Kidney (tissue), 2 donors: ENCODE measurements around a stretch of chr18.

DNA sequence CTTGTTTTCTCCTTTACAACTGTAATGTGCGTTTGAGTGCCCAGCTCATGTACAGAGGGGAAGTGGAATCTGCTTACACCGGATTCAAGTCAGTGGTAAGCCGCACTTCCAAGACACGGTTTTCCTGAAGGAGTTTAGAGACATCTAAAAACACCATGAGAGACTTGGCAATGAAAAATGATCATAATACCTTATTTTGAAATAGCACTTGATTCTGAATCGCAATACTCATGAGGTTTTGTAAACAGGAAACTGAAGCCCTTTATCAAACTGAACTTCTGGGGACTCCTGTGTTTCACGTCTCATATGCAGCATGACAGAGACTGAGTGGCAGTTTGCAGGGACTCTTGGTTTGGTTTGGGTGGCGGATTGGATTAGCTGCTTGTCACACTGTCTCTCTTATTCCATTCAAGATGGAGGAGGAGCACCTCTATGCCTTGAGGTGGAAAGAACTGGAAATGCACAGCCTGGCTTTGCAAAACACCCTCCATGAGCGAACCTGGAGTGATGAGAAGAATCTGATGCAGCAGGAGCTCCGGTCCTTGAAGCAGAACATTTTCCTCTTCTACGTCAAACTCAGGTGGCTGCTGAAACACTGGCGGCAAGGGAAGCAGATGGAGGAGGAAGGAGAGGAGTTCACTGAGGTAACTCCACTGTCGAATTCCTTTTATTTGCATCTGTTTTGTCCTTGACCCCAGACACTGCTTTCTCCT is 90.6 kb downstream of the MTCL1 start:
- PRO-cap: no peak
- RRBS: no CpG with 5 or more reads among the region's 12 CpGs

DNA sequence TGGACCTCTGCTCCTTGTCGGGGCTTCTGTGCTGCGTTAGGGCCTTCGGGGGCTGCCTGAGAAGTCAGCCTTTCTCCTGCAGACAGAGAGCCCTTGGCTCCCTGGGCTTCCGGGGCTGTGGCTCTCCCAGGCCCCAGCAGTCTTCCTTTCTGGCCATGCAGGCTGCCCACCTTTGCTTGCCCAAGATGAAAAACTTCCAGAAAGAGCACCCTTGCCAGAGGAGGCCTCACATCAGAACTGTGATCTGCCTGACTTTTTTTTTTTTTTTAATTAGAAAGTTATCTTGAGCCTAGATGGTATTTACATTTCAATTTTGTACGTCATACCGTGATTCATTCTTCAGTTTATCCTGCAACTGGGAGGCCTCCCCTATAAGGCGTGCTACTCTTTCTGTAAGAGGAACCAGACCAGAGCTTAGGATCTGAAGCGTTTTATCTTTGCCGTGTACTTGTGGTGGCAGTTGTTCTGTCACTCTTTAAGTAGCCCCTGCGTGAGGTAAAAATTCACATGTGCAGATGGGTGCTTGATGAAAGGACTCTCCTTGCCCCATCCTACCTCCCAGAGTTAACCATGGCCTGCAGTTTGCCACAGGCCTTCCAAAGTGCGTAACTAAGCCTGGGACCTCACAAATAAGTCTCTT is 95.8 kb downstream of the MTCL1 start:
- PRO-cap: no peak
- RRBS: no CpG with 5 or more reads among the region's 11 CpGs

DNA sequence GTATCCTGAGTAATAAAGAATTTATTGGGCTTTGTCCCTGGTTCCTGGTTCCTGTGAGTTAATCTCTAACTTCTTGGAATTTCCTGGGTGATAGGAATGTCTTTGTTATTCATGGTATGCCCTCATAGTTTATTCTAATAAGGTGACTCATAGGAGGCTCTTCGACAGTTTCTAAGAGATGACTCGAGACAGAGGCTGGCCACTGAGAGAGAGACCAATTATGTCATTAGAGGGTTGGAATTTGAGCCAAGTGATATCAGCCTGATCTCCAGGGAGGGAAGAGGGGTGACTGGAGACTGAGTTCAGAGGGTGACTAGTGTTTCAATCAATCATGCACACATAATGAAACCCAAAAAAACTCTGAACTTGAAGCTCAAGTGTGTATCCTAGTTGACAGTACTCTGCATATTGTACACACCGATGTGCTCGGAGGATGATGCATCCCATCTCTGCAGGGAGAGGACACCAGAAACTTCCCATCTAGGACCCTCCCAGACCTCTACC is 185.6 kb downstream of the MTCL1 start:
- PRO-cap: no peak
- RRBS: no CpG with 5 or more reads among the region's 4 CpGs

DNA sequence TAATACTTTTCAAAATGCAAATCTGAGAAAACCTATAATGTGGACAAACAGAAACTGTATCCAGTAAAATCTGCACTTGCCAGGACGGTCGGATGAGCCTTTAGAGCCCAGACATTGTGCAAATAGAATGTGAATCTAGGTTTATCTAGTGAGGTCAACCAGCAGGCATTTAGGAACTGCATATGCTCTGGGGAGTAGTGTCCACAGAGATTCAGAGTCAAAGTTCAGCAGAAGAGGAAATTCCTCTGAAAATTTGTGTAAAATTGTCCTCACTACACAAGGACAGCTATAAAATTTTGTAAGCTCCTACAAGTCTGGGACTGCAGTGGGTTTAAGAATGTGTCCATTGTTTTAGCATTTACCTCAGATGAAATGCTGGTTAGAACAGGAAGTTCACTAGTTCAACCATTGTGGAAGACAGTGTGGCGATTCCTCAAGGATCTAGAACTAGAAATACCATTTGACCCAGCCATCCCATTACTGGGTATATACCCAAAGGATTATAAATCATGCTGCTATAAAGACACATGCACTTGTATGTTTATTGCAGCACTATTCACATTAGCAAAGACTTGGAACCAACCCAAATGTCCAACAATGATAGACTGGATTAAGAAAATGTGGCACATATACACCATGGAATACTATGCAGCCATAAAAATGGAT is 9.7 kb upstream of the NDUFV2 start:
- PRO-cap: no peak
- RRBS: no CpG with 5 or more reads among the region's 3 CpGs

DNA sequence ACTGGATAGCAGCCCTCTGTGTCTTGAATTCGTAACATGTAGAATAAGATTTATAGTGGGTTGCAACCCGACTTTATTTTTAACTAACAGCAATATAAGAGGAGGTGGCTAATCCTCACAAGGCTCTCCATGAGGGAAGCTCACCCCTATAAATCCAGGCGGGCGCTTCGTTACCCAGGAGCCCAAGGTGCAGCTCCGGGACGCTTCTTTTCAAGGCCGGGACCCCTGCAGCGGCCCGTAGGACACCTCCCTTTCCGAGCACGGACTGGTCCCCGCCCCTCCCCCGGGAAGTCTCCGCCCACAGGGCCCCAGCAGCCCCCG is 279 bp upstream of the NDUFV2 start:
- PRO-cap: bidirectional peak, plus-strand start outside the sequence, minus-strand start at position 267 of the sequence
- RRBS: 1% methylated on average over 8 of the region's 16 CpGs

DNA sequence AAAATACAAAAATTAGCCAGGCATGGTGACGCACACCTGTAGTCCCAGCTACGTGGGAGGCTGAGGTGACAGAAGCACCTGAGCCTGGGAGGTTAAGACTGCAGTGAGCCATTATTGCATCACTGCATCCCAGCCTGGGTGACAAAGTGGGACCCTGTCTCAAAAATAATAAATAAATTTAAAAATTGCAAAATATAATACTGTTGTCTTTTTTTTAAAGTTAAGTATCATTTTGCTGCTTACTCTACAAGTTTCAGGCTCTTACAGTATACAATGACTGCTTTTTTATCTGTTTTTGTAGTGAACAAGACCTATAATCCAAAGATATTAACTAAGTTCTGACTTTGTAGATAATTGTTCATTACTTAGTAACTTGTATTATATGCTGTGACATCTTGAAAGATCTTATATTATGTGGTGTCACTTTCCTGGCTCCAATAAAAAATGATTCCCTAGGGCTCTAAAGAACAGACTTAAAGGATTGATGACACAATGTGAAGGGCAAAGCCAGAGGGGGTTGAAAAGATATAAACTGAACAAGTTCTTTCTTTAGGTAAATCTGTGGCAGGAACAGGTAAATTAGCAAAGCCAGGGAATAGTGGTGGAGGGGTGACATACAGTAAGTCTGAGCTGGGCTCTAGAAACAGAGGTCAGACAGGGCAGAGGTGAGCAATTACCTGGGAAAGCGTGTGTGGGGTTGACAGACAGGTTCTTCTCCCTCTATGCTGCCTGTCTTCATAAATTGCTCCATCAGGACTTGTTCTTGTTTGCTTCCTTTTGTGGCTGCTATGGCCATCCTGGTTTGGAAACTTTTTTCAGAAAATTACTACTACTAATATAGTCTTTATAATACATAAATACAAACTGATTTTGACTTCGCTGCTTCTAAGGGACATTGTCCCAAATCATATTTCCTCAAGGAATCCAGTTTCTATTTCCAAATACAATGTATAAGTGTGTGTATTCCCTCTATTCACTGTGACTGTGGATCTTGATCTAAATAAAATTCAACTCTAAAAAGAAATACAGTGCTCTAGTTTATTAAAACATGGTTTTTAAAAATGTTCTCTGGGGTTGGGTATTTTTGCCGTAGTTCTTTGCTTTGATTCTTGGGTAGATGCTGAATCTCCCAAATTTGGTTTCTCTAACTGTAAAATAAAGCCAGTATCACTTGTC is 3.5 kb upstream of the ANKRD12 start:
- PRO-cap: no peak
- RRBS: no CpG with 5 or more reads among the region's 5 CpGs

DNA sequence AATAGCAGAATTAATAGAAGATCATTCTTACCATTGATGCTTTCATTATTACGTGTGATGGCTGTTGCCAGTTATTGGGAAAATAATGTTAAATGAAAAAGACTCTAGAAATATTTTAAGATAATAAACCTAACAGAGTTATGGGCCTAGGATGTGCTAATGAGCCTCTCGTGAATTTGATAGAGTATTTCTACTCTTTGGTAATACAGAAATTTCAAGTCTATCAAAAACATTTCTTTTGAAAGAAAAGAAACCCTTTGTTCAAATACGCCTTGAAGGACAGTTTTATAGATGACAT is 54.4 kb downstream of the ANKRD12 start:
- PRO-cap: no peak
- RRBS: no CpG with 5 or more reads among the region's 3 CpGs

GRCh38 chr18:9428186-9428786 is 47.0 kb upstream of the RALBP1 start:
- PRO-cap: no peak
- RRBS: no CpG with 5 or more reads among the region's 11 CpGs

GRCh38 chr18:9433502-9433893 is 41.8 kb upstream of the RALBP1 start:
- PRO-cap: no peak
- RRBS: no CpG with 5 or more reads among the region's 8 CpGs

GRCh38 chr18:9615904-9616493 is 1.6 kb upstream of the PPP4R1 start:
- PRO-cap: no peak
- RRBS: no CpG with 5 or more reads among the region's 5 CpGs

DNA sequence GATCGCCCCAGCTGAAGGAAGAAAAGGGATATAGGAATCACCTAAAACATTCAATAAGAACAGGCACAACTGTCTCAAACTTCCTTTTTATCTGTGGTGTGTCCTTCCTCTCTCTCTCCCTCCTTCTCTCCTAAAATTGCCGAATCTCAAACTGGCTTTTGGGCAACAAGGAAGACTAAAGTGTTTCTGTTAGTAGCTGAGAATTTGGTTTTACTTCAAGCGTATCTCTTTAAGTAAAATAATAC is 23.6 kb upstream of the RAB31 start:
- PRO-cap: no peak
- RRBS: no CpG with 5 or more reads among the region's 3 CpGs

DNA sequence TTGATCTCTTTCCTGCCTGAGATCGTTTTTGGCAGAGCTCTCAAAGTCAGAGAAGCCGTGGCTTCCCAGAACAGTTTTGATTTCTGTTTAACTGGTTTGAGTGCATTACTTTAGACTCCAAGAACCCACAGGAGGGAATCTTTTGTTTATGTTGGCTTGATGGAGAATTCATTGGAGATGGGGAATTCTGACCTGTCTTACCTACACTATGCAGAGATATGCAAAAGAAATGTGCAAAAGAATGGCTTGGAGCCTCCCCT is 39.2 kb upstream of the TXNDC2 start:
- PRO-cap: no peak
- RRBS: no CpG with 5 or more reads among the region's 2 CpGs

- PRO-cap: no peak
- RRBS: no CpG with 5 or more reads among the region's 4 CpGs
Observed at GRCh38 chr18:9941991-9942548, 28.3 kb downstream of the VAPA start.

DNA sequence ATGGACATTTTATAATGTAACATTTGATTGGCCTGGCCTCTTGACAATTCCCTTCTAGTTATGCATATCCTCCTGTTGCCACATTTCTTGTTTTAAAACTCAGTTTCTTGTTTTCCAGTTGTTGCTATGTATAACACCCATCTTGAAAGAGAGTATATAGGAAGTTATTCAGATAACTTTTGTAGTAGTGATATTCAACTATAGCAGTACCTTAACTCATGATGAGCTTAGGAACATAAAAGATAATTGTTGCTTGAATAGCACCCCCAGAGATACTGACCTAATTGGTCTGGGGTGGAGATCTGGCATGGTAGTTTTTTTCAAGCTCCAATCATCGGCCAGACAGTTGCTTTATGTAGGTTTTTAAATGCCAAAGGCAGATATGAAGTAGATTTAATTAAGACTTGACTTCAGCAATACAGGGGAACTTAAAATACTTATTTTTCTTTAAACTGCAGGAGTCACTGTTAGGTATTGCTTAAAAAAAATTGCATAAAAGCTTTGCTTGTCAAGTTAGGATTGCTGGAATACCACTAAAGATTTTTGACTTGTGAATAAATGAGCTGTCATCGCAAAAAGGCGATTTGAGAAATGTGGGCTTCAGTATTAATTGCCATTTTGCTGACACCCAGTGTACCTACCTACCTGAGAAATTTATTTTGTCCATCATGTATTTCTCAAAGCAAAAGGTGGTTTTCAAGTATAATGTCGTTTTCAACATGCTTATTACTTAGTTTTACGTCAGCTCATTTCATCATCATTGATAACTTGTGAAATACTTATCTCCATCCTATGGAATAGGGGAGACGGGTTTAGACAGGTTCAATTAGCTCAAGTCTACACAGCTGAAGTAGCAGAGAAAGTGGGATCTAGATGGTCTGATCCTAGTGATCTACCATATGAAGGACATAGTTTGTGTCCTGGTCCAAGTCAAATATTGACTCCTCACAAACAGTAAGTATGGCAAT is 44.8 kb downstream of the VAPA start:
- PRO-cap: no peak
- RRBS: no CpG with 5 or more reads among the region's 6 CpGs

DNA sequence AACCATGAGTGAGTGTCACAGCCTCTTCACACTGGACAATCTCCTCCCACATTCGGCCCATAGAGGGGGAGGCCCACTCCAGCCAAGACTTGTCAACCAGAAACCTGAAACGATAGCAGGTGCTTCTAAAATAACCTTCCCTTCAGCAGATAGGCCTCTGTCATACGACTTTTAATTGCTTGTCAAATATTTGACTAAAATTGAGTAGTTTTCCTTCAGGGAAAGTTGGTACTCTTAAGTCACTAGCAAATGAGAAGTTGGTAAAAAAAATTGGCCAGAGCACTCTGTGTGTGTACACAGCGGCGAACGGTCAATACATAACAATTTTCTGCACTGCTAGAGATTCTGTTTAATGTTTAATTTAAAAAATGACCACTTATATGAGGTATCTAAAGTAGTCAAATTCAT is 110.2 kb downstream of the VAPA start:
- PRO-cap: no peak
- RRBS: no CpG with 5 or more reads among the region's 6 CpGs

GRCh38 chr18:10049589-10049984 is 135.8 kb downstream of the VAPA start:
- PRO-cap: no peak
- RRBS: no CpG with 5 or more reads among the region's 5 CpGs

DNA sequence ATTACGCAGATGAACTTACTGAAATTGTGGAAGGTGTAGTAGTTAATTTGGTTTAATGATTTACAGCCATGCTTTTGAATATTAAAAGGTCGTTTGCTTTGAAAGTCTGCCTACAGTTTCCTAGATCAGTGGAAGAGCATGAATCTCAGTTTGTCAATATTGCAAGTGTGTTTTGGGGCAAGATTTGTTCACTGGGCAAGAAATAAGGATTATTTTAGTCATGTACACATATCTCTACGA is 164.4 kb downstream of the VAPA start:
- PRO-cap: no peak
- RRBS: no CpG with 5 or more reads among the region's 3 CpGs

DNA sequence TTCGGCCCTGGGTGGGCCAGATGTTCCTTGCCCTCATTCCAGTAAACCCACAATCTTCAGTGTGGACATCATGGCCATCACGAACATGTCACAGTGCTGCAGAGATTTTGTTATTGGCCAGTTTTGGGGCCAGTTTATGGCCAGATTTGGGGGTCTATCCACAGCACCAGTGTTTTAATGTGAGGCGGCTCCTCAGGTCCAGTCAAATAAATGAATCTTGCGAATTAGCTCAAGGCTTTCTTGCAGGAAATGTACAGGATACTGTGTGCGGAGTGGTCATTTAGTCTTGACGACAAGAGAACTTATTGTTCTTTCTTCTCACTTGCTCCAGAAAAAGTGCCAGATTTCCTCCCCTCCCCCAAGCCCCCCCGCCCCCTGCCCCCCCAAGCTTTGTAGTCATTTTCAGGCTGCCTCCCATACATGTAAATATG is 228.6 kb upstream of the APCDD1 start:
- PRO-cap: no peak
- RRBS: no CpG with 5 or more reads among the region's 7 CpGs

DNA sequence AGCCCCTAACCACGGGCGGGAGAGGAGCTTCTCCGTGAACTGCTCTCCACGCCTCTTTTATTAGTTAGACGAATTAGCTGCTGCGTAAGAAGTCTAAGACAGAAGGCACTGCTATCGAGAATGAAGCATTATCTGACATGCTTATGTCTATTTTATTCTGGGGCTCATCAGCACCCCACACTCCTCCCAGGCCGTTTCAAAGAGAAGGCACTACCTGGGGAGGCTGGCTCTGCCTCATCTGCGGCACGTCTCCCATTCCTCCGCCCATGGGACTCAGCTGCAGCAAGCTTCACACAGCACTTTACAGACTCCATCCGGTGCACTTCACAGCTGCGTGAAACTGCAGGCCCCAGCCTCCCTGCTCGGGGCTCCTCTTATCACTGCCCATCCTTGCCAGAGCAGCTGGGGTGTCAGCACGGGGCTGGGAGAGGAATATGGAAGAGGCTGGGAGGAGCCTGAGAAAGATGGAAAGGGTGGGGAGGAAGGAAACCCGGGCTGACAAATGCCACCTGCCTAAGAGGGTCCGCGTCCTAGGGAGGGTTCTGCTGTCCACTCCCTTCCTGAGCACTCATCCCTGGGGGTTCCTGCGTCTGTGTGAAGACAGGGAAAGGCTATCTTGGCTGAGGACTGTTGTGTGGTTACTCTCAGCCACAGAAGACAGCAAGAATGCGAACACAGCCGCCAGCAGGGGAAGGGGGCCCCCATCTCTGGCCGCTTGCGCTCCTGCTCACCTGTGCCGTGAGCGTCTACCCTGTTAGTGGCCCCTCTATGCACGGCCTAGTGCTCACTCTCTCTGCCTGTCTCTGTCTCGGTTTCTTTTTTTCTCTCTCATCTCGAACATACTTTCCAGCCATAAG is 207.0 kb upstream of the APCDD1 start:
- PRO-cap: no peak
- RRBS: no CpG with 5 or more reads among the region's 28 CpGs

DNA sequence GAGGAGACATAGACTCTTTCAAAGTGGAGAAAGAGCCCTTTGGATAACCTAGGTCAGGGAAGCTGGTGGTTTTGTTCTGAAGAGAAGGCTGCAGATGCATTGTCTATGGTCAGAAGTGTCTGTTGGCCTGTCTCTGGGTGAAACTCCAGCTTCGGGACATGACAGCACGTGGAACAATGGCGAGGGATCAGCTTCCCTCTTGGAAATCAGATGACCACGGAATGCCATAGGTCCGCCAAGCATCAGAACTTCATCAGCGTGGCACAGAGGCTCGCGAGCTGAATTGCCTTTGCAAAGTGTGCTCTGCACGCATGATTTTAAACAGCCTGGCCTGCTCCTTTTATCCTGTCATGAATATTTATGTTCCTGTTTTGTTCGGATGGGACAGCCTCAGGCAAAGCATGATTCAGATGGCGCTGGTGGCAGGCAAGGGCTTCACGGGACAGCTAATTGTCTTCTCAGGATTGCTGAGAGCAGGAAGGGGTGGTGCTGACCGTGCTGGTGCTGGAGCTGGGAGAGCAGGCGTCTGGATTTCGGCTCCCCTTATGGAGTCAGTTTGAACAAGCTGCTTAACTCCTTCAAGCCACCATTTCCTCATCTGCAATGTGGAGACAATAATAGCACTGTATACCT is 79.9 kb upstream of the APCDD1 start:
- PRO-cap: no peak
- RRBS: no CpG with 5 or more reads among the region's 15 CpGs